Ureter (tissue), 1 donor: ENCODE results near the genes HOXA10 and TRIL.

GRCh38 chr7:27154739-27155386 lies 1.6 kb downstream of the HOXA7 start:
- PRO-cap, result no peak

GRCh38 chr7:27166333-27167003 lies 1.1 kb upstream of the HOXA9 start:
- PRO-cap, result no peak

- PRO-cap, result bidirectional peak, plus-strand start at chr7:27174494, minus-strand start at chr7:27174192
Observed at GRCh38 chr7:27174007-27174547, at the start of gene HOXA10. Gene HOXA10 (minus strand): TSS chr7:27174320.

GRCh38 chr7:27186556-27187054 lies 1.6 kb upstream of the HOXA11 start:
- PRO-cap, result no peak

DNA sequence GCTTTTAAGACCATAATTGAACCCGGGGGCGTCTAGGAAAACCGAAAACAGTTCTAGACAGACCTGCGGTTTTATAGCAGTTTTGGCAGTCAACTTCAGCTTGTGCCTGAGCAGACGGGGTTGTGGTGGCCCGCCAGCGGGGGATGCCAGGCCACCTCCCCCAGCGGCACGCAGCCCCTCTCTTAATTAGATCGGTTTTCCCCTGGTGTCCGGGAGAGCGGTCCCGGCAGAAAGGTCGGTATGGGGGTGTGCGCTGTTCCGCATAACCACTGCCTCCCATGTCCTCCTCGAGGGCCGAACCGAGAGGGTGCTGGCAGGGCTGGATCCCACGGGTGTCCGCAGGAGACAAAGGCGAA lies 2.7 kb upstream of the HOXA11 start:
- PRO-cap, result no peak

- PRO-cap, result no peak
Observed at GRCh38 chr7:27197353-27198209, 2.3 kb downstream of the HOXA13 start.

- PRO-cap, result no peak
Observed at GRCh38 chr7:27202255-27202755, 2.4 kb upstream of the HOXA13 start.

GRCh38 chr7:27243774-27244205 lies 1.2 kb downstream of the EVX1 start:
- PRO-cap, result no peak

GRCh38 chr7:27863760-27864350 lies 123.9 kb downstream of the TAX1BP1 start:
- PRO-cap, result no peak

GRCh38 chr7:28005402-28005855 lies 175.2 kb downstream of the JAZF1 start:
- PRO-cap, result no peak

- PRO-cap, result no peak
Observed at GRCh38 chr7:28065833-28066205, 114.8 kb downstream of the JAZF1 start.

DNA sequence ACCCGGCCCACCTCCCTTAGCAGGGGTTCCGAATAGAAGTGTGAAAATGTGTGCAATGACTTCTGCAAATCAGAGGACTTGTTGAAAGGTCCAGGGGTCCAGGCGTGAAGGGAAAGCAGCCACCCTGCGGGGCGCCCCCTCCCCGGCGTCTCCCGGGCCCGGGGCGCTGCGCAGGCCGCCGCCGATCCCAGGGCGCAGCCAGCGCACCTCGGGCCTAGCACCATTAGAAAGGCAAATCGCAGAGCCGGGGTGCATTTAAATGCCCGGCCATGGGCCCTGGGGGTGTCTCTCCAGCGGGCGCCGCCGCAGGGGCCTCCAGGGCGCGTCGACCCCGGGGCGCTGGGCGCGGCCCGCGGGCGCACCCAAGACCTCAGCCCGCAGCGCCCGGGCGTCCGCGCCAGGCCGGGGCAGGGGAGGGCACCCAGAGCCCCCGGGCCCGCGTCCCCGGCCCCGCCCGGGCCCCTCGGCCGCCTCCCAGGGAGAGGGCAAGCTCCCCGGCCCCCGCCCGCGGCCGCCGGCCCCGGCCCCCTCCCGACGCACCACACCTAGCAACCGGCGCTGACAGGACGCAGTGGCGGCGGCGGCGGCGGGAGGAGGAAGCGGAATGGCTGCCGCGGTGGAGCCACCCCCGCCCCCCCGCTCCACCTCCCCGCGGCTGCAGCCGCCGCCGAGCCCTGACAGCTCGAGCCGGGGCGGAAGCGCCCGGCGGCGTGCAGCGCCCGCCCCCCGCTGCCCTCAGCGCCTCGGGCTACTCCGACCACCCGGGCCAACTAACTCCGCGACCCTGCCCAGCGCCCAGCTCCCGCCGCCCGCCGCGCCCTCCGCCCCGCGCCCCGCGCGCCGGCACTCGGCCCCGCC lies 1.1 kb downstream of the JAZF1 start:
- PRO-cap, result bidirectional peak, plus-strand start at position 571 of the sequence, minus-strand start at position 543 of the sequence

GRCh38 chr7:28358450-28358771 lies 53.9 kb upstream of the CREB5 start:
- PRO-cap, result no peak

DNA sequence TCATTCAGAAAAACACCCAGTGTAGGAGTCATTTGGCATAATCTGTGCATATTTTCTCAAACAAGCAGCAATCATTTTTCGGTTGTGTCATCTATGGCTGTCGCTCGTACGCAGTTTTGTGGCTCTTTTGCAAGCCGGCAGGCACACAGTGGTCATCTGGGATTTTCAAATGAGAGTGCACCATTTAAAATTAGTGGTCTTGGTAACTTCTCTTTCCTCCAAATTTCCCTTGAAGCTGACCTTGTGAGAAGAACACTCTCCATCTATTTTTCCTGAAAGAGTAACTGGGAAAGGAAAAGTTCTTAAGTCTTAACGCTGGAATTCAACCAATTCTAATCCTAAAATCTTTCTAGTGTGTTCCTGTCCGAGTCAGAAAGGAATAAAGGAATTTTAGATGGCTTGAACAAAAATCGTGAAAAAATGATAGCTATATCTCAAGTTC lies 20.0 kb downstream of the CREB5 start:
- PRO-cap, result no peak

- PRO-cap, result no peak
Observed at GRCh38 chr7:28613105-28613667, 200.9 kb downstream of the CREB5 start.

GRCh38 chr7:28684791-28685117 lies 272.4 kb downstream of the CREB5 start:
- PRO-cap, result no peak

- PRO-cap, result no peak
Observed at GRCh38 chr7:28732029-28732626, 226.0 kb downstream of the TRIL start.

- PRO-cap, result no peak
Observed at GRCh38 chr7:28853758-28854683, 104.1 kb downstream of the TRIL start.

DNA sequence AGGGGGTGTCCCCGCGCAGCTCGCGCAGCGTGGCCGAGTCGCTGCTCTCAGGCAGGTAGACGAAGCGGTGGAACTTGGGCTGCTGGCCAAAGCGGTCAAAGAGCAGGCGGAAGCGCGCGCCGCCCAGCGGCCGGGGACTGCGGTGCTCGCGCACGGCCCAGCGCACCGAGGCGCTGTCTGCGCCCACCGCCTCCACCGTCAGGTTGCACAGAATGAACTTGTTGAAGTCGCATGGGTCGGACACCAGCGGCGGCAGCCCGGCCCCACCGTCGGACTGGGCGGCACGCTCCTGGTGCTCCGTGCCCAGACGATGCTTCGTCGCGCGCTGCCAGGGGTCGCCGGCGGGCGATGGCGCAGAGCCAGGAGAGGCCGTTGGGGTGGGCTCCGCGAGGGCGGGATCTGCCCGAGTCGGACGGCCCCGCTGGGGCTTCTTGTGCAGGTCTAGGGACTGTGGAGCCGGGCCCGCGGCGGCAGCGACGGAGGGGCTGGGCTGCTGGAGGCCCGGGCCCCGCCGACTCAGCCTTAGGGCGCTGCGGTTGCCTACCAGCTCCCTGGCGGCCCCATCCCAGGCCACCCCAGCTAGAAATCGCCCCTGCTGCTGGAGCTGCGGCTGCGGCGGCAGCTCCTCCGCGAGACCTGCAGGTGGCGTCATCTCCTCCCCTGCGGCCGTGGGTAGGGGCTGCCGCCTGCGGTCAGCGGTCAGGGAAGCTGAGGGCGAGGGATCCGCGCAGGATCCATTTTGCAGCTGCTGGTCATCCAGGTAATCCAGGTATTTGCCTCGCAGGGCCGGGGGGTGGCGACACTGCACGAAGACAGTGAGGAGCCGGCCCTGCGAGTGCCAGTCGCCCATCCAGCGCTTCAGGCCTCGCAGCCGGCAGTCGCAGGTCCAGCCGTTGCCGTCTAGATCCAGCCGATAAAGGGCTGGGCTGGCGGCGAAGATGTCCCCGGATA lies 1.8 kb downstream of the TRIL start:
- PRO-cap, result no peak

GRCh38 chr7:28957817-28958815 lies at the start of gene TRIL:
Gene TRIL (minus strand): TSS chr7:28958330.
- PRO-cap, result no peak